GM12892 (cell line): ENCODE results near the genes SPARCL1, MEPE, HERC3 and GPRIN3.

GRCh38 chr4:87120347-87121230 lies 99.8 kb downstream of the KLHL8 start:
- RRBS, result no CpG with 5 or more reads among the region's 18 CpGs

DNA sequence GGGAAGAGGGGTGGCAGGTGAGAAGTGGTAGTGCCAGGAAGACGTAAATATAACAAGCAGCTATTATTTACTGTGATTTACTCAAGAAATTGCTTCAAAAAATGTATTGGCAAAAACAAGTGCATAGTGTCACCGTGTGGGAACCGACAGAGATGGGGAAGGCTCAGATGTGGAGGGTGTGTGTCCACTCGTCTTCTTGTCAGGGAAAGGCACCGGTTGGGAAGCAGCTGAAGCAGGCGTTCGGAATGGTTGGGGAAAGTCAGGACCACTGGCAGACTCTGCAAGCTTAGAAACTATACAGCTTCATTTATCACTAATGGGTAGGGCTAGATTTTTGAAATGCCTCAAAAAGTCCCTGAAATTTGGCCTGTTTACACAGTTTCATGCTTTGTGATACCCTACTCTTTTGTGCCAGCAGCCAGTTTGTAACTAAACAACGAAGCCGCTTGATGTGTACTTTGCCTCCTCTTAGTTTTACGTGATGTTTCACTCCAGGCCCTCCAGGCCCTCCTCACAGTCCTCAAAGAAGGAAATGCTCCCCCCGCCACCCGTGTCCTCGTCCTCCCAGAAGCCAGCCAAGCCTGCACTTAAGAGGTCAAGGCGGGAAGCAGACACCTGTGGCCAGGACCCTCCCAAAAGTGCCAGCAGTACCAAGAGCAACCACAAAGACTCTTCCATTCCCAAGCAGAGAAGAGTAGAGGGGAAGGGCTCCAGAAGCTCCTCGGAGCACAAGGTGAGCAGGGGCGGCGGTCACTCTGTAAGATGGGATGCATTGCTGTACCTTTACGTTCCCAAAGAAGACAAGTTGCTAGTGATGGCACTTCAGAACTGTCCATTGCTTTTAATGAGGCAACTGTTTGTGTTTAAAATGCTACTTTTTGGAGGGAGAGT lies 94.6 kb downstream of the KLHL8 start:
- RRBS, result no CpG with 5 or more reads among the region's 18 CpGs

DNA sequence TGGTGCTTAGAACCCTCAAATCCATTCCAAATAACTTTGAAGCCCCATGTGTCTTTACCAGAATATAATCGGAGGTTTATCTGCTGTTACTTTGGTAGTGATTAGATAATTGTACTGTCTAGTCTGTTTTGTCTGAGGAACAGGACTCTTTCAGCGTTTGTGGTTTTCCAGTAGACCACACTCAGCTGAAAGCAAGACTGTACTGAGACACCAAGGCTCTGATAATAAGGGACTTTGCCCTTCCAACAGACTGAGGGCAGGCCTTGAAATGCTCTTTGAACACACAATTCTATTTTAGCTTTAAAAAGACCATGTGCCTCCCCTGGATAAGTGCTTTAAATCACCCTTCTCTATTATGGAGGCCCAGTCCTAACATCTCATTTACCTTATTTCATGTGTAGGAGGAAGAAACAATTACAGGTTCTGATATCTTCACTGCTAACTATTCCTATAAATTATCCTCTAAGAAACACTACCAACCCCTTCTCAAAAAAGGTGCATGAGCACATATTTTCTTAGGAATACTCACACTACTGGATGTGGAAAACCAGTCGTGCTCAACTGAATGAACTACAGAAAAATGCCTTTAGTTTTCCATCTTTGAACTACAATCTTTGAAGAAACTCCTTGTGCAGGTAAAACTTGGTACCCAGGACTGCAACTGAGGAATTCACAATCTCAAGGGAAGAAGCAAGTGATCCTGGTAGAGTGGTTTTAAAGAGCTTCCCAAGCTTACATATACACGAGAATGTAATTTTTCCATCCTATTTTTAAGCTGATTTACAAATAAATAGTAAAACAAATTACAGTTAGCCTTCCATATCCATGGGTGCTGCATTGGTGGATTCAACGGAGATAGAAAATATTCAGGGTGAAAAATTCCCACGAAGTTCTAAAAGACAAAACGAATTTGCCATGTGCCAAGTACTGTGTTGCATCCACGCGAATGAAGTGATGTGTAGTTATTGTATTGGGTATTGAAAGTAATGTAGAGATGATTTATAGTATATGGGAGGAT lies 75.8 kb downstream of the KLHL8 start:
- RRBS, result no CpG with 5 or more reads among the region's 9 CpGs

DNA sequence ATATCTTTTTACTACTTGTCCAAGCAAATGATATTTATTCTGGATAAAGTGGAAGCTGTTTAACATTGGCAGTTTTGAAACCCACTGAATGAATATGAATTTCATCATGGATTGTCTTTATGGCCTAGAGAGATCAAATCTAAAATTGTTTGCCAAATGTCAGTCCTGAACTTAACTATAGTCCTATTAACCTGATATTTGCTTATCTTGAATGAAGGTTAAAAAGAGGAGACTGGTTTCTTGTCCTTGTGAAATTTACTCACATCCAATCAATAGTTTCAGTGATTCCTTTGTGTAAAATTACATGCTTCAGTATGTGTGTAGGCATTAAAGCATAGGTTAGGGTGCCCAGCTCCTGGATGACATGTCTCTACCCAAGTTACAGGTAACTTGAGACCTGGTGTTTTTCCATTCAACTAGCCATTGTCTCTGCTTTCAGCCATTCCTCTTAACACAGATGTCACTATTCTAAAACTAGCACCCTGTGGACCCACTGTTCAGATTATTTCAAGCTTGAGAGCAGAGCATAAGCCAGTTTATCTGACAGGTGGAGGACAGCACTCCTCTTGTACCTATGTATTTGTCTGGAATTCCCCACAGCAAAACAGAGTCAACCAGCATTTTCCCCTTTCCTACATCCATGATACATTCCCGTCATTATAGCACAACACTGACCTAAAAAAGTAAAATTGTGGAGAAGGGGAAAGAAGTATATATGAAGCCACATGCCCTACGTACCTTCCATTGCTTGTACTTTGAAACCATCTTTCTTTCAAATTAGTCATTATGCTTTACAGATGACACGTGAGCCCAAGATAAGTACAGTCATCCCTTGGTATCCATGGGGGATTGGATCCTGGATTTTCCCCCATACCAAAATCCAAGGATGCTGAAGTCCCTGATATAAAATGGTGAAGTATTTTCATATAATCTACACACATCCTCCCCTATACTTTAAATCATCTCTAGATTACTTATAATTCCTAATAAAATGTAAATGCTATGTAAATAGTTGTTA lies 73.5 kb downstream of the KLHL8 start:
- RRBS, result no CpG with 5 or more reads among the region's 3 CpGs

- RRBS, result no CpG with 5 or more reads among the region's 4 CpGs
These were observed 2.8 kb upstream of the NUDT9 start for GRCh38 chr4:87419543-87420080.

GRCh38 chr4:87469285-87469936 lies 47.0 kb downstream of the NUDT9 start:
- RRBS, result no CpG with 5 or more reads among the region's 9 CpGs

GRCh38 chr4:87528798-87529764 lies at the start of gene SPARCL1:
Gene SPARCL1, minus strand, starts transcription at chr4:87529376.
- RRBS, result no CpG with 5 or more reads among the region's 9 CpGs

GRCh38 chr4:87677551-87678141 lies 27.6 kb downstream of the DMP1 start:
- RRBS, result no CpG with 5 or more reads among the region's 8 CpGs

GRCh38 chr4:87832622-87833136 lies at the start of gene MEPE:
Gene MEPE, plus strand, starts transcription at chr4:87832969.
- RRBS, result no CpG with 5 or more reads among the region's 3 CpGs

- RRBS, result no CpG with 5 or more reads among the region's 20 CpGs
These were observed 53.6 kb upstream of the SPP1 start for GRCh38 chr4:87921678-87922563.

GRCh38 chr4:88018474-88018996 lies 11.1 kb downstream of the PKD2 start:
- RRBS, result no CpG with 5 or more reads among the region's 5 CpGs

GRCh38 chr4:88061646-88062184 lies 54.3 kb downstream of the PKD2 start:
- RRBS, result no CpG with 5 or more reads among the region's 2 CpGs

GRCh38 chr4:88592221-88592802 lies at the start of gene HERC3:
Gene HERC3, plus strand, starts transcription at chr4:88592480.
- RRBS, result under 1% methylated on average over 16 of the region's 67 CpGs

- RRBS, result no CpG with 5 or more reads among the region's 3 CpGs
These were observed 74.2 kb upstream of the NAP1L5 start for GRCh38 chr4:88771671-88772411.

DNA sequence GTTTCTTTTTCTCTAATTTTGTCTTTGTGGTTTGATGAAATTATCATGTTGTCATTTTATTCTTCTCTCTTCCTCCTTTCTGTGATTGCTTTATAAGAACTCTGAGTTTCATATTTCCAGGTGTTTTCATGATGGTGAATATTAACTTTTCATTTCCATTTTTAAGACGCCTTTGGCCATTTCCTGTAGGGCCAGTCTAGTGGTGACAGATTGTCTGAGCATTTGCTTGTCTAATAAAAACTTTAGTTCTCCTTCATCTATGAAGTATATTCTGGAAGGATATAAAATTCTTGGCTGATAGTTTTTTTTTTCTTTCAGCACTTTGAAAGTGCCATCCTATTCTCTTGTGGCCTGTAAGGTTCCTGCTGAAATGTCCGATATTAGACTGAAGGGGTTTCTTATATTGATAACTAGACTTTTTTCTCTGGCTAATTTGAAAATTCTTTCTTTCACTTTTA lies 128.1 kb downstream of the FAM13A start:
- RRBS, result no CpG with 5 or more reads among the region's 2 CpGs

GRCh38 chr4:89117150-89117438 lies 5.8 kb downstream of the TIGD2 start:
- RRBS, result no CpG with 5 or more reads among the region's 2 CpGs

GRCh38 chr4:89275225-89276240 lies 32.1 kb downstream of the GPRIN3 start:
- RRBS, result no CpG with 5 or more reads among the region's 11 CpGs

- RRBS, result 2% methylated on average over 6 of the region's 73 CpGs
These were observed at the start of gene GPRIN3 for GRCh38 chr4:89307217-89308205. Gene GPRIN3, minus strand, starts transcription at chr4:89307800.

DNA sequence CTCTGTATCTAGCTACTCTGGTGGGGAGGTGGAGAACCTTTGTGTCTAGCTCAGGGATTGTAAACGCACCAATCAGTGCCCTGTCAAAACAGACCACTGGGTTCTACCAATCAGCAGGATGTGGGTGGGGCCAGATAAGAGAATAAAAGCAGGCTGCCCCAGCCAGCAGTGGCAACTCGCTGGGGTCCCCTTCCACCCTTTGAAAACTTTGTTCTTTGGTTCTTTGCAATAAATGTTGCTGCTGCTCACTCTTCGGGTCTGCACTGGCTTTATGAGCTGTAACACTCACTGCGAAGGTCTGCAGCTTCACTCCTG lies 183.1 kb upstream of the GPRIN3 start:
- RRBS, result no CpG with 5 or more reads among the region's 4 CpGs

DNA sequence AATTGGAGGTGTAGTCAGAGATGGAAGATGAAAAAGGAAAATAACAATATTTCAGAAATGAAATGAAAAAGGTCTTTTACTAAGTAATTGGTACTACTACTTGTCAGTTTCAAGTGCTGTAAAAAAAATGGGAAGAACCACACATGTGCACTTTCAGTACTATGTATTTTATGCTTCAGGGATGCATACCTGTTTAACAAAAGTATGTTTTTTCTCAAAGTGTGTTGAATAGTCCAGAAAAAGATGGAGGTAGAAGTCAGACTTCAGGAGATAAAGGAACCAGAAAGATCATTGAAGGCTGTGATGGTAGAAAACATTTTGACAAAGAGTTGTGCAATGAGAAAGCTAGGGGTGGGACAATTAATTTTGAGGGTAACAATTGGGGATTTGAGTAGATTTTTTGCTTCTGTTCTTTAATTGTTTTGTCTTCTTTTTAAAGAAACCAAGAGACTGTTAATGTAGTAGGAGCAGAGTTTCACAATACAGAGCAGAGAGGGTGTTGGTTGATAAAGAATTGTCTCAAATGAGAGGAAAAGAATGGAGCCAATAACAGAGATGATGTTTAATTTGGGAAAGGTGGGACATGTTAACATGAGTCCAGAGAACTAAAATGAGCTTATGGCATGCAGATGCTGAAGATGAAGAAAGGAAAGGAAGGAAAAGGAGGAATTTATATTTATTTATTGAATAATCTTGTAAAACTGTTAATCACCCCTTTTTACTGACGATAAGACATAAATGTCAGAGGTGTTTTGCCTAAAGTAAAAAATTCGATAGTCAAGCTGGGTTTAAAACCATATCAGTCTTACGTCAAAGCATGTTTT lies 93.9 kb downstream of the SNCA start:
- RRBS, result no CpG with 5 or more reads among the region's 3 CpGs